Skeletal muscle cell (primary cell): ENCODE results near the genes TNFSF12, CD68, SHBG and GUCY2D.

DNA sequence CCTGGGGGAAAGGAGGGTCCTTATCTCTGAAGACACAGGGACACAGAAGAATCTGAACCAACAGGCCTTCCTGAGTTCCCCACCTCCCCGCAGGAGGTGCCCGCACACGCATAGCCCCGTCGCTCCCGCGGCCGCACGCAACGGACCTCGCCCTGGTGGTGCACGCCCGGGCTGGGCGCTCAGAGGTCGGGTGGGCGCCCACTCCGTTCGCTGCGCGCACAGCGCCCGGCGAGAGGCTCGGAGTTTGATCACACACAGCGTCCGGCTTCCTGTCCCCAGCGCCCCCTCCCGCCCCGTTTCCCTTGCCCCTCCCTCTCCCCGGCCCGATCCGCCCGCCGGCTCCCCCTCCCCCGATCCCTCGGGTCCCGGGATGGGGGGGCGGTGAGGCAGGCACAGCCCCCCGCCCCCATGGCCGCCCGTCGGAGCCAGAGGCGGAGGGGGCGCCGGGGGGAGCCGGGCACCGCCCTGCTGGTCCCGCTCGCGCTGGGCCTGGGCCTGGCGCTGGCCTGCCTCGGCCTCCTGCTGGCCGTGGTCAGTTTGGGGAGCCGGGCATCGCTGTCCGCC lies at the start of gene TNFSF12:
Gene TNFSF12, plus strand, starts transcription at position 313 of the 564 bp plus-strand sequence.
- RRBS = 3% methylated on average over 27 of the region's 56 CpGs

DNA sequence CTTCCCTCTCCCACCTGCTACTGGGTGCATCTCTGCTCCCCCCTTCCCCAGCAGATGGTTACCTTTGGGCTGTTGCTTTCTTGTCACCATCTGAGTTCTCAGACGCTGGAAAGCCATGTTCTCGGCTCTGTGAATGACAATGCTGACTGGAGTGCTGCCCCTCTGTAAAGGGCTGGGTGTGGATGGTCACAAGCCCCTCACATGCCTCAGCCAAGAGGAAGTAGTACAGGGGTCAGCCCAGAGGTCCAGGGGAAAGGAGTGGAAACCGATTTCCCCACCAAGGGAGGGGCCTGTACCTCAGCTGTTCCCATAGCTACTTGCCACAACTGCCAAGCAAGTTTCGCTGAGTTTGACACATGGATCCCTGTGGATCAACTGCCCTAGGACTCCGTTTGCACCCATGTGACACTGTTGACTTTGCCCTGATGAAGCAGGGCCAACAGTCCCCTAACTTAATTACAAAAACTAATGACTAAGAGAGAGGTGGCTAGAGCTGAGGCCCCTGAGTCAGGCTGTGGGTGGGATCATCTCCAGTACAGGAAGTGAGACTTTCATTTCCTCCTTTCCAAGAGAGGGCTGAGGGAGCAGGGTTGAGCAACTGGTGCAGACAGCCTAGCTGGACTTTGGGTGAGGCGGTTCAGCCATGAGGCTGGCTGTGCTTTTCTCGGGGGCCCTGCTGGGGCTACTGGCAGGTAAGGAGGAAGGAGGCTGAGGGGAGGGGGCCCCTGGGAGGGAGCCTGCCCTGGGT lies at the start of gene CD68:
Gene CD68, plus strand, starts transcription at position 604 of the 748 bp plus-strand sequence.
- RRBS = no CpG with 5 or more reads among the region's 7 CpGs

GRCh38 chr17:7580638-7581088 lies 1.2 kb downstream of the CD68 start:
- RRBS = no CpG with 5 or more reads among the region's 11 CpGs

DNA sequence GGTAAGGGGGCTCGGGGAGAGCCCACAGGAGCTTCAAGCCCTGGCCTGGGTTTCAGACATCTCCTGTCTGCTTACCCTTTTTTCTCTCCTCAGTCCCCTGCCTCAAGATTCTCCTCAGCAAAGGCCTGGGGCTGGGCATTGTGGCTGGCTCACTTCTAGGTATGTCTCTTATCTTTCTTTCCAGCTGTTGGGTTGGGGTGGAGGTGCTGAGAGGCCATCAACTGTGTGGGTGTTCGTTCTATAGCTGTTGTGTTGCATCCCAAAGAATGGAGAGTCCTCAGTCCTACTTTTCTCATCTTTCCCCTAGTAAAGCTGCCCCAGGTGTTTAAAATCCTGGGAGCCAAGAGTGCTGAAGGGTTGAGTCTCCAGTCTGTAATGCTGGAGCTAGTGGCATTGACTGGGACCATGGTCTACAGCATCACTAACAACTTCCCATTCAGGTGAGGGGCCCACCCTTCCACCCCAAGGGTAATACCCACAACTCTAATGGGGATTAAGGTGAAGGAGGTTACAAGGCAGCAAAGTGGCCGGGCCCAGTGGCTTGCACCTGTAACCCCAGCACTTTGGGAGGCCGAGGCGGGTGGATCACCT lies 2.1 kb downstream of the MPDU1 start:
- RRBS = no CpG with 5 or more reads among the region's 5 CpGs

- RRBS = 42% methylated on average over 1 of the region's 8 CpGs
Measured at GRCh38 chr17:7590631-7591343, 893 bp upstream of the SOX15 start.

GRCh38 chr17:7629717-7630359 lies at the start of gene SHBG:
TSS of gene SHBG (plus strand) at chr17:7630135.
- RRBS = no CpG with 5 or more reads among the region's 13 CpGs

DNA sequence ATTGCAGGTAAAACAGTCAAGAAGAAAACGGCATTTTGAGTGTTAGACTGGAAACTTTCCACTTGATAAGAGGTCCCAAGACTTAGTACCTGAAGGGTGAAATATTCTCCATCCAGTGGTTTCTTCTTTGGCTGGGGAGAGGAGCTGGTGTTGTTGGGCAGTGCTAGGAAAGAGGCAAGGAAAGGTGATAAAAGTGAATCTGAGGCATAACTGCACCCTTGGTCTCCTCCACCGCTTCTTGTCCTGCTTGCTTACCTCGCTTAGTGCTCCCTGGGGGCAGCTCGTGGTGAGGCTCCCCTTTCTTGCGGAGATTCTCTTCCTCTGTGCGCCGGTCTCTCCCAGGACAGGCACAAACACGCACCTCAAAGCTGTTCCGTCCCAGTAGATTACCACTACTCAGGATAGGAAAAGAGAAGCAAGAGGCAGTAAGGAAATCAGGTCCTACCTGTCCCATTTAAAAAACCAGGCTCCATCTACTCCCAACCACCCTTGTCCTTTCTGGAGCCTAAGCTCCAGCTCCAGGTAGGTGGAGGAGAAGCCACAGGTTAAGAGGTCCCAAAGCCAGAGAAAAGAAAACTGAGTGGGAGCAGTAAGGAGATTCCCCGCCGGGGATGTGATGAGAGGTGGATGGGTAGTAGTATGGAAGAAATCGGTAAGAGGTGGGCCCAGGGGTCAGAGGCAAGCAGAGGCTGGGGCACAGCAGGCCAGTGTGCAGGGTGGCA lies 13.7 kb downstream of the TP53 start:
- RRBS = no CpG with 5 or more reads among the region's 12 CpGs

GRCh38 chr17:7803929-7804466 lies 30.0 kb upstream of the KDM6B start:
- RRBS = no CpG with 5 or more reads among the region's 14 CpGs

DNA sequence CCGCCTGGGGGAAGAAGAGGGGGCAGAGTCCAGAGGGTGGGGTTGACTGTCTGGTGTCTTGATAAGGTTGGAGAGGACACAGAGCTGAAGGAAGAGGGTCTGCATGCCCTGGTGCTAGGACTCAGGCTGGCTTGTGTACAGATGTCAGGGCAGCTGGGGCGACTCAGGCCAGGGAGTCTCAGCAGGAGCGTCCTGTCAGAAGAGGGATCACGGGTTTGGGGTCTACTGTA lies 5.3 kb downstream of the KDM6B start:
- RRBS = no CpG with 5 or more reads among the region's 4 CpGs

DNA sequence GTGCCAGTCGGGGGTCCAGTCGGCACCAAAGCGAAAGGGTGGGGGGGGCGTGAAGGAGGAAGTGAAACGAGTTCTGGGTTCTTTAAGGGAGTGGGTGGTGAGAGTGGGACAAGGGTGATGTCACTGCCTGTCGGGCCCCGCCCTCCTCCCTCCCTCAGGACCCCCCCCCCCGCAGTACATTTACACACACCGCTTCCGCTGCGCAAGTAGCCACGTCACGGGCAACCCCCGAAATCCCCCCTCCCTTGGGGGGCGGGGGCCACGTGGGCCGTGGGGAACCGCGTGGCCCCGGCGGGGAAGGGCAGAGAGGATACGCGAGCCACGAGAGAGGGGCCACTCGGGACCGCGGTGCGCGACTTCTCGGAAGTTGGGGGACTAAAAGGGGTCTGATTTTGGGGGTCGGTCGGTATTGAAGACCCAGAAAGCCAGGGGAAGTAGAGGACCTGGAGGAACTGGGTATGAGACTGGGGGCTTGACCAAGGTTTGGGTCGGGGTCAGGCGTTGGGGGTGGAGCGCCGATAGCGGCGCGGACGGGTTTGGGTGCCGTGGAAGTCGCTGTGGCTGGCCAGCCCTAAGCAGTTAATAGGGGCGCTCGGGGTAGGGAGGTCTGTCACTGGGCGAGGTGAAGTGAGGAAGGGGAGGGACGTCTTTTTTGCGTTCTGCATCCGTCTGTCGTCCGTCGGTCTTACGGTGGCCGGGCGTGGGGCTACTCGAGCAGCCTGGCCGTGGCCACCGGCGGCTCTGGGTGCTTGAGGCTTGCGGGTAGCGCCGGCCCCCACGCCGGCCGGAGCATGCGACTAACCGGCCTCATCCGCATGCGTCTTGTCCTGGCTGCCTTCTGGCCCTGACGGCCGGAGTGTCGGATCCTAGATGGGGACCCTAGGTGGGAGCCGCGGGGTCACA lies 10.1 kb downstream of the KDM6B start:
- RRBS = 2% methylated on average over 13 of the region's 73 CpGs

- RRBS = no CpG with 5 or more reads among the region's 33 CpGs
Measured at GRCh38 chr17:7855713-7856532, 1.1 kb downstream of the TMEM88 start.

DNA sequence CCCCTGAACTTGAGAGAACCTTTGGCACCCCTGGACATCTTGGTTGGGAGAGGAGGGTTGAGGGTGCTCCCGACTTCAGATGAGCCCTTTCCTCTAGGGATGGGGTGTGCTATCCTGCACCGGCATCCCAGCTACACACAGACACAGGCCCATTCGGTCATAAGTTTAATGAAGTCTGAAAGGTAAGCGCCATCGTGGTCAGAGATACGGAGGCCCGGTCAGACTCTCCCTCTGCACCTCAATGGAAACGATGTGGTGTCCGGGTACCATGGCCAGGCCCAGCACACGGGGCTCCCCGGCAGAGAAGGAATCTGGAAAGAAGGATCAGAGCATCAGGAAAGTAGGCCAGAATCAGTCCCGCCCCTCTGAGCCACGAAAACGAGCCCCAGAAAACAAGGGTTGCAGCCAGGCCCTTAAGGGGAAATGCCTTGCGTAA lies 808 bp downstream of the NAA38 start:
- RRBS = 6% methylated on average over 9 of the region's 15 CpGs

- RRBS = 5% methylated on average over 4 of the region's 17 CpGs
Measured at GRCh38 chr17:7858156-7858358, 254 bp downstream of the CYB5D1 start.

- RRBS = 81% methylated on average over 1 of the region's 12 CpGs
Measured at GRCh38 chr17:7859203-7860078, 1.6 kb downstream of the CYB5D1 start.

GRCh38 chr17:7911668-7912297 lies 4.3 kb downstream of the RNF227 start:
- RRBS = no CpG with 5 or more reads among the region's 6 CpGs

DNA sequence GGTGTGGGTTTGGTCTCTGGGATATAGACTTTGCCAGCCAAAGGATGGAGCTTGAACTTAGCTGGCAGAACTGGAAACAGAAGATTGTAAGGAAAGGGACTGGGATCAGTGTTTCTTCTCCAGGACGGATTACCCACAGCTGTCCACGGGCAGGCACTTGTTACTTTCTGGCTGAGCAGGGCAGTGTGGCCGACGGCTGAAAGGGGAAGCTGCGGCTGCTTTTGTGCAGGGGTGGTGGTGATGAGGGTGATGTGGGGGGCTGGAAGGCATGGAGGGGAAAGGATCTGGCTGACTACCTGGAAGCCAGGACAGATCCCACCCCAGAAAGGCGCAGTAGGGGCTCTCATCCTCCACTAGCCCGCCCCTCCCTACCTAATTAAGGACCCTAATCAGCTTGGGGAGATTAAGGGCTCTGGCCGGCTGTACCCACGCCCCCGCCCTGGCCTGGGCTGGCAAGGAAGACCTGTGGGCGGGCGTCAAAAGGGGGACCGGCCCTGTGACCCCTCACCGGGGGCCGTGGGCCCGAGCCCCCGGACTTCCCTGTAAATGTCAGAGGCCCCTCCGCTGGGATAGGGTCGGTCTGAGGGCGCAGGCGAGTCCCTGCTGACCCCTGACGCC lies at the start of gene GUCY2D:
Gene GUCY2D, plus strand, starts transcription at position 423 of the 618 bp plus-strand sequence.
- RRBS = 2% methylated on average over 6 of the region's 22 CpGs

DNA sequence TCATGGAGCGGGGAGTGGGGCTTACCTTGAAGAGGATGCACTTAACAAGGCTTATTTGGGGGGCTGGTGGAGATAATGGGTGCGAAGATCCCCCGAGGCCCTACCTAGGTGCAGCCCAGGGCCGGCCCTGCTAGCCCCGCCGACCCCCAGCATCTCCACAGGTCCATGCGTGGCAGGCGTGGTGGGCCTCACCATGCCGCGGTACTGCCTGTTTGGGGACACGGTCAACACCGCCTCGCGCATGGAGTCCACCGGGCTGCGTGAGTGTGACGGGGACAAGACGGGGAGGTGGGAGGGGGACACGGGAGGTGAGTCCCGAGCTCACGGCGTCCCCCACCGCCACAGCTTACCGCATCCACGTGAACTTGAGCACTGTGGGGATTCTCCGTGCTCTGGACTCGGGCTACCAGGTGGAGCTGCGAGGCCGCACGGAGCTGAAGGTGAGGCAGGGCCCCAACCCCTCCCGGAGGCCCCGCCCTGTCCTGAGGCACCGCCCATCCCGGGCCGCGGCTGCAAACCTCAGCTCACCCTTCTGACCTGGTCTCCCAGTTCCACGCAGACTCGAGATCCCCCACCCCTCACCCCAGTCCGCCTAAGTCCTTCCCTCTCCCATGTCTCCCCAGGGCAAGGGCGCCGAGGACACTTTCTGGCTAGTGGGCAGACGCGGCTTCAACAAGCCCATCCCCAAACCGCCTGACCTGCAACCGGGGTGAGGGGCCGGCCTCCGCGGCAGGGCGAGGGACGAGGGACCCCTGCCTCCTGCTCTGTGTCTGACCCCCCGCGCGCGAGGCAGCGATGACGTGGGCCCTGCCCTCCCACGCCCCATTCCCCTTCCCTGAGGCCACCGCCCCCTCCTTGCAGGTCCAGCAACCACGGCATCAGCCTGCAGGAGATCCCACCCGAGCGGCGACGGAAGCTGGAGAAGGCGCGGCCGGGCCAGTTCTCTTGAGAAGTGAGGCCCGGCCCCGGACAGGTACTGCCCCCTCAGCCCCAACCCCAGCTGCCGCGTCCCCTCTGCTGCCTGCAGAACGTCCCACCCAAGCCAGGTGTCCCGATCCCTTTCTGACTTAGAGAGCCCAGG lies 13.5 kb downstream of the GUCY2D start:
- RRBS = no CpG with 5 or more reads among the region's 72 CpGs

- RRBS = 44% methylated on average over 2 of the region's 8 CpGs
Measured at GRCh38 chr17:8019019-8019574, 16.7 kb downstream of the GUCY2D start.

DNA sequence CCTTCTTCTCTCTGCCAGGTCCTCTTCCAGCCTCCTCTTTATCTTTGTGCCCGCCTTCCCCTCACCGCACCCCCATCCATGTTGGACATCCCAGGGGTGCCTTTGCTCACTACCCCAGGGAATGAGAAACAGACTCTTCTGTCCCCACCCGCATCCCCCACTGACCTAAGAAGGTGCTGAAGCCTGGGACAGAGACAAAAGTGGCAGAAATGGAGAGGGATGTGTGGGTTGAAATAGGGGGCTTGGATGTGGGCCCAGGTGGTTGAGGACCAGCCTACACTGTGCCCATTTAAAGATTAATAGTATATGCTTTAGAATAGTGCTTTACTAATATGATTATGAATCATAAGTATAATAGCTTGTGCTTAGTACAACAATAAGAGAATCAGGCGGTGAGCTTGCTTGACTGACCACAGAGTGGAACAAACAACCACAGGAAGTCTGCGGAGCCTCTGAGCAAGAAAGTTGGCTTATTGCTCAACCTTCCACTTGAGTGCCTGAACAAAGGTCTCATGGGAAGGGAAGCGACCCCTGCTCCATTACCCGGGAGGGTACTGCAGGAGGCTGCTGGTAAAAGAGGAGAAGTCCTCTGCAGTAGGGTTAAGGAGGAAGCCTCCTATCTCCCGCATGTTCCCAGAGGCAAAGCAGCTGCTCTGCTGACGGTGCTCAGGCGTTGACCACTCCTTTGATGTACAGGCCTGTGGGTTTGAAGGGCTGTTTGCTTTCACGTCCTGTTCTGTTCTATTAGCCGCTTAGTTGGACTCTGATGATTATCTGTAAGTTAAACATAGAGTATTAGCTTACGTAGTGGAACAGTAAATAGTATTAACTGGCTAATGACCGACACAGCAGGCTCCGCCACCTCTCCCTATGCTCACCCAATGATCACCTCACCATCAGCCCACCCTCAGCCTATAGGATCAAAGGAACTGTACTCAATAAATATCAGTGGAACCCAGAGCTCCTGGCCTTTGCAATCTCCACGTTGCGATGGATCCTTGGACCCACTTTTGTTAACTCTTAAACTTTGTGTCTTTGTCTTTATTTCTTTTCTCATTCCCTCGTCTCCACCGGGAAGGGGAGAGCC lies 17.4 kb downstream of the ALOX15B start:
- RRBS = no CpG with 5 or more reads among the region's 19 CpGs

DNA sequence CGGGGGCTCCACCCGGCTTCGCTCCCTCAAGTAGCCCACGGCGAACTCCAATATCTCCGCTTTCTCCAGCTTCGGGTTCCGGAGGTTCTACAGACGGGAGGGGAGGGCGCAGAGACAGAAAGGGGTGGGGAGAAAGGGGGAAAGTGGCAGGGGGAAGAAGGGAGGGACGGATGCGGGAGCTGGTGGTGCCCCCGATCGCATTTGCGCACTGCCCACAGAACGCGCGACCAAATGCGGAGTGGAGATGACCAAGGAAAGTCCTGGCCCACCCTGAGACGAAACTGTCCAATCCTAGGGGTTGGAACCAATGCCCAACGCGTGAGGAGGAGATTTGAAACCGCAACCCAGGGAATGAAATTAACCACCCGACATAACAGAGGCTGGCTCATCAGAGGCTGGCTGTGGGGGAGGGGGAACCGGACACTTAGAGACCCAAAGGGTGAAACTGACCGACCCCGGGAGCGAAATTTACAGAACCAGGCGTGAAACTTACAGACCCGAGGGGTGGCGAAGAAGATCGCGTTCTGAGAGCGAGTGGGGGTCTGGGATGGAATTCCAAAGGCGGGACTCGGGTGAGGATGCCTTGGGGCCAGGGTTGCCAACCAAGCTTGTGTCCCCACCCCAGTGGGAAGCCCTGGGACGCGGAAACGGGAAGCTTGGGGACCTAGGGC lies 1.4 kb downstream of the HES7 start:
- RRBS = under 1% methylated on average over 8 of the region's 39 CpGs